SEM (cell line): Measurements from ENCODE around the gene BIRC6.

- PRO-cap = no peak
These were observed 32.8 kb upstream of the ALK start for GRCh38 chr2:29954176-29954511.

DNA sequence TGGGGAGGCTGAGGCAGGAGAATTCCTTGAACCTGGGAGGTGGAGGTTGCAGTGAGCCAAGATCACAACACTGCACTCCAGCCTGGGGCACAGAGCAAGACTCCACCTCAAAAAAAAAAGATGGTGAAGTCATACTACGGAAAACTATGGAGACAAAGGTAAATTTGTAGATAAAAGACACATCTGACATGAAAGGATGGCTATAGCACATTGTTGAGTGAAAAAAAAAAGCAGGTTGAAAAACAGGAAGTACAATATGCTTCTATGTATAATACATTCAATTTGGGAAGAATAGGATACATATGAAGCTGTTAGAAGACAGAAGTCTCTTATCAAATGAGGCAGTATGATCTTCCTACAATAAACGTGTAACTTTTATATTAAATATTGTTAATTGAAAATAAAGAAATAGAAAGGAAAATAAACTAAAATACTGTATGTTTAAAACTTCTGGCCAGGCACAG is 1.8 kb upstream of the YPEL5 start:
- PRO-cap = no peak

DNA sequence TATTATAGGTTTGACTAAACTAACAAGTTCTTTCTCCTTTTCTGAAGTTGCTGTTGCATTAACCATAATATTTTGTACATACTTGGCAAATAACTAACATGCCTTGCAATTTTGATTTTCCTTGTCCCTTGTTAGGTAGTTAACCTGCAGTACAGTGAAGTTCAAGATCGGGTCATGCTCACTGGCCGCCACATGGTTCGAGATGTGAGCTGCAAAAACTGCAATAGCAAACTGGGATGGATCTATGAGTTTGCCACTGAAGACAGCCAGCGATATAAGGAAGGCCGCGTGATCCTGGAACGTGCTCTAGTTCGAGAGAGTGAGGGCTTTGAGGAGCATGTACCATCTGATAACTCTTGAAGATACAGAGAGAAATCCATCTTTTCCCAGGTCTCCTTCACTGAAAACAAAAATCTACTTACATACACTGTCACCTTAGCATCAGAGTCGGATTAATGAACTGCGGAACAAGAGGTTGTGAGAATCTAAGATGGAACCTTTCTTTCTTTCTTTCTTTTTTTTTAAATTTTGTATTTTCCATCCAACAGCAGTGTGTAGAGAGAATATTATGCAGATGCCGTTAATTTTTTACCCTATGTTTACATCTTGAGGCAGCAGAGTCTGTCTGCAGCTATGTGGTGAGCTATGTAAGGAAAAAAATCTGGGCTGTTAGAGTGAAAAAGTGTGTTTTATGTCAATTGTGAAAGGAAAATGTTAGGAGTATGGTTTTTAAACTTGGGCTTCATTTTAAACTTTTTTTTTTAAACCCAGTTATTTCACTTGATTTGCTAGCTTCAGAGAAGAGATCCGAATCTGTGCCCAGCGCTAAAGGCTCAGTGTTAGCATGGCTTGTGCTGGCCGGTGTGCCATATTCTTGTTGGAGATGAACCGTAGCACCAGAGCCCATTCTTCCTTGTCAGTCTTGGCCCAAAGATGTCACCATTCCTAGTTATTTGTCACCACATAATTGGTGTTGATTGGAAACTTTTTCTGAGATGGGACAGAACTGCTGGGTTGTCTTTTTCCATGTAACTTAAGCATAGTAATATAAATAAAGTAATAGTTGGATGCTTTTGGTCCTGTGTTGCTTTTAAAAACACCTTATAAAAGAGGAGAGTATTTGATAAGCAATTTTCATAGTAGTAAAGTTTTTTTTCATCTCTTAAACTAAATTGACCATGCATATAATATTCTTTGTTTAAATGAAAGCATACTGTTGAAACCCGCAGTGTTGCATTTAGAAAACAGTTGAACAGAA is 12.1 kb downstream of the YPEL5 start:
- PRO-cap = no peak

- PRO-cap = no peak
These were observed 15.3 kb downstream of the YPEL5 start for GRCh38 chr2:30161982-30162537.

DNA sequence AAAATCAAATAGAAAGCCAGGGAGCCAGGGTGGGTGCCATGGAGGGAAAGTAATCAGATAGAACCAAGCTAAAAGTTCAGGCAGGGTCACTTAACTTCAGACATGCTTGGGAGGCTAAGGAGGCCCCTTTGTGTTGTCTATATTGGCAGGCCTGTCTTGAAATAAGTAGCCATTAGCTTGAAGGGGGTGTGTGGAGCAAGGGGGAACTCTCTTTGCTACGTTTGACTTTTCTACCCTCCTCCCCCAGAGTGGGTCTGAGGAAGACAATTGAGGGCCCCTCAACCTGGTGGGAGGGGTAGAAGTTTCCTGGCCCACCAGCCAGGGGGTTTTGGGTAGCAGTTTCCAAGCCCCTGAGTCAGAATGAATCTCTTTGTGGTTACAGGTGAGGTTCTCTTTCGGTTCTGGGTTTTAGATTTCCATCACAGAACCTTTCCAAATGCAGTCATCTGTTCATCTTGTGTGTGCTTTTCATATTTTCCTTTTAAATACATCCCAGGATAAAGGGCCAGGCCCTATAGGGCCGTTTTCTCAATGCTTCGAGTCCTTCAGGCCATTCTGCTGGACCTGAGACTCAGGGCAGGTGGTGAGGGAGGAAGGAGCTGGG is 4.5 kb downstream of the LBH start:
- PRO-cap = no peak

DNA sequence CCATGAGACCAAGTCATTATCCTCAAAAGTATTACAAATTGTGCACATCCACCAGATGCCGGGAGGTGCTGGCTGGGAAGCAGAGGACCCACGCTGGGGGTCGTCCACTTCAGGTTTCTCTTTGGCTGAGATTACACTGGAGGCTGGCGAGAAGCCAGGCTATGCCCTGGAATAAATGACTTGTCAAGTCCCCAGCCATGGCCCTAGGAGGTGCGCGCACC is 42.5 kb upstream of the LCLAT1 start:
- PRO-cap = no peak

DNA sequence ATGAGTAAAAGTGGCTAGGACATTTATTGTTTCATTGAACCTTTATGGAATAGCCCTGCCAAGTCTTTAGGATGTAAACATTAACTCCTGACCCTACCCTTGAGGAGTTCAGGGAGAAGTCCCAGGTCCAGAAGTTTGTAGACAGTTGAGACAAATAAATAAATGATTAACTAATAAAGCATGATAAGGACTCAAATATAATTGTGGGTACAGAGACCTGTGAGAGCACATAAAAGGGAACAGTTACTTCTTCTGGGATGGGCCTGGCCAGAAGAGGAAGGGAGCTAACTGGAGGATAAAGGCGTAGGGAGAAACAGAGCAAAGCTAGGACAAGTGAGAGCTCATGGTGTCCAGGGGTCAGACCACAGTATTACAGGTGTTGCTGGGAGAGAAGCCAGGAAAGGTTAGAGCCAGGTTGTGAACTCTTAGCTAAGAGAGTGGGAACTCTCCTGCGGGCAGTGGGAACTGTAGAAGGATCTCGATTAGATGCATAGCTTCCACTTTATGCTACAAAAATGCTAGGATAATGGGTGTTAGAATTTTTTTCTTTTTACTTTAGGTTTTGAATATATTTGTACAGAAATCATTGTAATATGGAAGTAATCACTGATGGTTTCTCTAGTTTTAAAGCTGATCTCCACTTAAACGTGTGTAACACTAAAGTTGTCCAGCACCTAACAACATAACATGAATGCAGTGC is 3.1 kb downstream of the LCLAT1 start:
- PRO-cap = no peak

GRCh38 chr2:30664847-30665344 is 142.3 kb downstream of the CAPN13 start:
- PRO-cap = no peak

DNA sequence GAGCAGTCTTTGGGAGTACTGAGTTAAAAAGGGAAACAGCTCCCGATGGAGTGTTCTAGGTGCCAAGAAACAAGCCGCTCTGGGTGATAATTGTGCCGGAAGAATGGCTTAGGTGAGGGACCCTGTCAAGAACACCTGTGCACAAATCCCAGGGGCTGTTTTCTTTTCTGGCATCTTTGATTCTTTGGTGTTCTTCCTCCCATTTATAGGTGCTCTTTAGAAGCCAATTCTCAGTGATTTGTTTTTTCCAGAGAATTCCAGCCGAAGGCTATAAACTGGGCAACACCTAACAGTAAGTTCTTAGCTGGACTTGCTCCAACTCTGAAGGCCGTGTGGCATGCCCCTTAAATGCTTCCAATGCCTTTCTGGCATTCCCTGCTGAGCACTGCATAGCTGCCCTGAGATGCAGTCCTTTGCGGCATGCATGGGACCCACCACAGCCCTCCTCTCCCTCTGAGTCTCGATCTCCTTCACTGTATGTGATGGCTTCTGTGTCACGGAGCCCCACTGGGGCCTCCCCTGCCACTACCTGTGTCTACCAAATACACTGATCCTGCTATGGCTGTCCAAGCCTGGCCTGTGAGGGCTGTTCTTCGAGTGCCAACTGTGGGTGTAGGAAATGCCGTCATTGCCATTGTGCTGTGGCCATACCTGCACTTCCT is 1.7 kb upstream of the CAPN13 start:
- PRO-cap = no peak

- PRO-cap = no peak
These were observed 63.5 kb downstream of the EHD3 start for GRCh38 chr2:31297497-31297898.

DNA sequence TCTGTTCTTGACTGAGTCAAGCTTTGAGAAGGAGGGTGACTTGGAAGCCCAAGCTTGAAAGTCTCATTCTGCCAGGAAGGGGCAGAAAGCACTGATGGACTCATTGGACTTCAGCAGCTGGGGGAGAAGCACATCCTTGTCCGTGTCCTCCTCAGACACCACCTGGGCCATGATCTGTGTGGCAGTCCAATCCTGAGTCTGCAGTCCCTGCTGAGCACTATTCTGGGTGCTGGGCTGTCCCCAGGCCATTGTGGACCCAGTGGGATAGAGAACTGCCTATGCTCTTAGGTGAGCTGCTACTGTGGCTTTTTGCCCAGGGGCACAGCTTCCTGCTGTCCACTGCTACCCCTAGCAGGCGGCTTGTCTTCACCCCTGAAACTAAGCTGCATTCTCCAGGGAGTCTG is 127.7 kb upstream of the SRD5A2 start:
- PRO-cap = no peak

- PRO-cap = no peak
These were observed 148.2 kb upstream of the SRD5A2 start for GRCh38 chr2:31728824-31729506.

DNA sequence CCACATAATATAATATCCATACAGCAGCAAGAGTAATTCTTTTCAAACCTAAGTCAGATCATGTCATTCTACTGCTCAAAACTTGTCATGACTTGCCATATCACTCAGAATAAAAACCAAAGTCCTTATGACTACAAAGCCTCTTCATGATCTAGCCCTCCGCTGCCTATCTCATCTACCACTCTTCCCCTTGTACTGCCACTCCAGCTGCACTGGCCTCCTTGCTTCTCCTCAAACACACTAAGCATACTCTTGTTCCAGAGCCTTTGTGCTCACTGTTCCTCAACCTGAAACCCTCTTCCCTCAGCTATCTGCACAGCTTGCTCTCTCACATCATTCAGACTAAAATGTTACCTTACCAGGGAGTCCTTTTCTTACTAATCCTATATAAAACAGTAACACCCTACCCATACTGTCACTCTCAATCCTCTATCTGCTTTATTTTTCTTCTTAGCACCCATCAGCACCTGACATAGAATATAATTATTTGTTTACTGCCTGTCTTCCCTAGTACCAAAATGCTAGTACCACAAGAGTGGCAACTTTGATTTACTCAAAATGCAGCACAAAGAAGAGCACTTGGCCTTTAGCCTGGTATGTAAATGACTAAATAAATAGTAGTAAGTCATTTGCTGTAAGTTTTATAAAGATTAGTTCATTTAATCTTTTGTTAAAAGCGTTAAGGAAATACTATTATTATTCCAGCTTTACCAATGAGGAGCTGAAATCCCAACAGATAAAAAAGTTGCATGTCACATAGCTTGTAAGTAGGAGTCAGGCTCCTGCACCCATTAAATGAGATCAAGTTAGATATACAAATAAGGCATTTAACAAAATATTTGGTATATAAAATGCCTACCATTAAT is 69.6 kb downstream of the MEMO1 start:
- PRO-cap = no peak

GRCh38 chr2:32064378-32064878 is 1.1 kb downstream of the SPAST start:
- PRO-cap = no peak

GRCh38 chr2:32065490-32065940 is 2.2 kb downstream of the SPAST start:
- PRO-cap = no peak

GRCh38 chr2:32356275-32357558 is at the start of gene BIRC6:
BIRC6 (plus strand) TSS chr2:32357023.
- PRO-cap = bidirectional peak, plus-strand start at chr2:32357216, minus-strand start at chr2:32356916

- PRO-cap = no peak
These were observed 923 bp downstream of the BIRC6 start for GRCh38 chr2:32357559-32358333.

DNA sequence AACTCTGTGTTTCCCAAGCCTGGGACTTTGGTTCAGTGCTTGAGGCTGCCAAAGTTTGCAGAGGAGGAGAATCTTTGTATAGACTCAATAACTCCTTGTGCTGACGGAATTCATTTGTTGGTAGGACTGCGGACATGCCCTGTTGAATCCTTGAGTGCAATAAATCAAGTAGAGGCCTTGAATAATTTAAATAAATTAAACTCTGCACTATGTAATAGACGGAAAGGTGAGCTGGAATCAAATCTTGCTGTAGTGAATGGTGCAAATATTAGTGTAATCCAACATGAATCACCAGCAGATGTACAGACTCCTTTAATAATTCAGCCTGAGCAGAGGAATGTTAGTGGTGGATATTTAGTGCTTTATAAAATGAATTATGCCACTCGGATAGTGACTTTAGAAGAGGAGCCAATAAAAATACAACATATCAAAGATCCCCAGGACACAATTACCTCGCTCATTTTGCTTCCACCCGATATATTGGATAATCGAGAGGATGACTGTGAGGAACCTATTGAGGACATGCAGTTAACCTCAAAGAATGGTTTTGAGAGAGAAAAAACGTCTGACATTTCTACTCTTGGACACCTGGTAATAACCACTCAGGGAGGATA is 58.7 kb downstream of the BIRC6 start:
- PRO-cap = no peak

GRCh38 chr2:32463020-32463444 is 106.2 kb downstream of the BIRC6 start:
- PRO-cap = no peak

DNA sequence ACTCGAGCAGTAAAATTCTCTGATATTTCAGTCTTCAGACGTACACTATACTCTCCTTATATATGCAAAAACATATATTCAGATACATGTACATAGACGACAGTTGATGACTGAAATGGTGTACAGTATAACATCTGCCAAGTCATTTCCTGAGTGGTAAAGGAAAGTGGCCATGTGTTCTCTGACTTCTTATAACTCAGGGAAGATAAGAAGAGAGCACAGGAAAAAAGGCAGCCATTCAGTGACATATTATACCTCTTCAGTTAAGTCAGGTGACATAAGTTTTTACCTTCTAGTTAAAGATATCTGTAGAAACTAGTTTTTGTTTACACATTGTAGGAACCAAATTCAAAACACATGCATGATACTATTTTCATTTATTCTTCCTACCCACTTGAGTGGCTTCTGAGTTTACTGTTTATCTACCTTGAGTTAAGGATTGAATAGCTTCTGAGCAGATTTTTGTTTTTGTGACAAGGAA is 35.7 kb upstream of the TTC27 start:
- PRO-cap = unidirectional peak, plus-strand start at position 192 of the sequence